Right ventricle myocardium (tissue), 1 donor: ENCODE results near the gene PLPPR1.

DNA sequence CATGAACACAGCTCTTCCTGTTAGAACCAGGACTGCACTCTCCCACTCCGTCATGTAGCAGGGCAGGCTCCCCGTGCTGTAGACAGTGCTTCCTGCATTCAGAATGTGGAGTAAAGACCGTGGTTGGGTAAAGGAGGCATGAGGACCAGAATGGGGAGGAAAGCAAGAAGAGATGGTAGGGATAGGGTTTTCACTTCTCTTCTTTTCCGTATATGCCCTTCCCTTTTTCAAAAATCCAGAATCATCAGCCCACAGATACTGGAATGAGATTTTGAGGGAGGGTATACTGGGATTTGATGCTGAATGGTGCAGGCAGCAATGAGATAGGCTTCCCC, 4.1 kb downstream of the SEC61B start:
- PRO-cap, 2 experiments: no peak in any of the 2 experiments

DNA sequence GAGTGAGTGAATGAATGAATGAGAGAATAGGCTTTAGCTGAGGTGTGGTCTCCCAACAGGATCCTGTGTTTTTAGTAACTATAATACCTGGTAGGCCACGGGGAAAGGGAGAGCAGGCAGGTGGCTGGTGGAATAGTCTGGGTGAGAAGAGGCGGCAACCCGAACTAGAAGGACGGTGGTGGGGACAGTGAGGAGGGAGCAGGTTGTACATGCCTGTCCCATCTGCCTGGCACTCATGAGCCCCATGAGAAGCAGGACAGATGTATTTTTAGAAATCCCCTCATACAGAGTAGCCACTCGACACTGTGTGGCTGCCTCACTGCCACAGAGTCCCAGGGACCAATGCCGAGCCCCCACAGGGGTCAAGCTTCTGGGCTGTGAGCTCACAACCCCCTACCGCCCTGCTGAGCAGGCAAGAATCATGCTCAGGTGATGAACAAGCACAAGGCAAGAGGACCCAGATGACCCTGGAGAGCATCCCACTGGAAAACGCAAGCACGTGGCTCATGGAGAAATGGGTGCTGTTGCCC, 136.6 kb downstream of the SEC61B start:
- PRO-cap, 2 experiments: no peak in any of the 2 experiments

- PRO-cap, 2 experiments: peak in 2 of 2 experiments; most common plus-strand start chr9:99819465 (in 2); most common minus-strand start chr9:99819569 (in 2)
These were observed 2.5 kb upstream of the NR4A3 start for GRCh38 chr9:99819009-99819800.

GRCh38 chr9:99823381-99823653, 1.6 kb downstream of the NR4A3 start:
- PRO-cap, 2 experiments: no peak in any of the 2 experiments

- PRO-cap, 2 experiments: no peak in any of the 2 experiments
These were observed 93.5 kb downstream of the STX17 start for GRCh38 chr9:99999897-100000471.

- PRO-cap, 2 experiments: no peak in any of the 2 experiments
These were observed 95.4 kb downstream of the STX17 start for GRCh38 chr9:100001767-100002412.

- PRO-cap, 2 experiments: no peak in any of the 2 experiments
These were observed 1.2 kb upstream of the MSANTD3 start for GRCh38 chr9:100425623-100426234.

GRCh38 chr9:100427700-100428328, 871 bp downstream of the MSANTD3 start:
- PRO-cap, 2 experiments: peak in 2 of 2 experiments; most common plus-strand start chr9:100427825 (in 1); most common minus-strand start chr9:100427746 (in 1)

DNA sequence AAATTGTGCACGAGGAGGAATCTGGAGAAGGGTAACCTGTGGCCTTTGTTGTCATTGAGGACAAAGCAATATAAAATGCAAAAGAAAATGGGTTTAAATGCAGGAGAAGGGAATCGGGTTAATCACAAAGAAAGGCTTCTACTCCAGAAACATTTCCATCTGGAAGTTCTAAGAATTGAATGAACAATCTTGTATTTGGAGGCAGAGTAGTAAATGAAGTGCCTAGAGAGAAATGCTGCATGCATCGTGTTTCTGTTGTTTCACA, 16.1 kb downstream of the CAVIN4 start:
- PRO-cap, 2 experiments: no peak in any of the 2 experiments

DNA sequence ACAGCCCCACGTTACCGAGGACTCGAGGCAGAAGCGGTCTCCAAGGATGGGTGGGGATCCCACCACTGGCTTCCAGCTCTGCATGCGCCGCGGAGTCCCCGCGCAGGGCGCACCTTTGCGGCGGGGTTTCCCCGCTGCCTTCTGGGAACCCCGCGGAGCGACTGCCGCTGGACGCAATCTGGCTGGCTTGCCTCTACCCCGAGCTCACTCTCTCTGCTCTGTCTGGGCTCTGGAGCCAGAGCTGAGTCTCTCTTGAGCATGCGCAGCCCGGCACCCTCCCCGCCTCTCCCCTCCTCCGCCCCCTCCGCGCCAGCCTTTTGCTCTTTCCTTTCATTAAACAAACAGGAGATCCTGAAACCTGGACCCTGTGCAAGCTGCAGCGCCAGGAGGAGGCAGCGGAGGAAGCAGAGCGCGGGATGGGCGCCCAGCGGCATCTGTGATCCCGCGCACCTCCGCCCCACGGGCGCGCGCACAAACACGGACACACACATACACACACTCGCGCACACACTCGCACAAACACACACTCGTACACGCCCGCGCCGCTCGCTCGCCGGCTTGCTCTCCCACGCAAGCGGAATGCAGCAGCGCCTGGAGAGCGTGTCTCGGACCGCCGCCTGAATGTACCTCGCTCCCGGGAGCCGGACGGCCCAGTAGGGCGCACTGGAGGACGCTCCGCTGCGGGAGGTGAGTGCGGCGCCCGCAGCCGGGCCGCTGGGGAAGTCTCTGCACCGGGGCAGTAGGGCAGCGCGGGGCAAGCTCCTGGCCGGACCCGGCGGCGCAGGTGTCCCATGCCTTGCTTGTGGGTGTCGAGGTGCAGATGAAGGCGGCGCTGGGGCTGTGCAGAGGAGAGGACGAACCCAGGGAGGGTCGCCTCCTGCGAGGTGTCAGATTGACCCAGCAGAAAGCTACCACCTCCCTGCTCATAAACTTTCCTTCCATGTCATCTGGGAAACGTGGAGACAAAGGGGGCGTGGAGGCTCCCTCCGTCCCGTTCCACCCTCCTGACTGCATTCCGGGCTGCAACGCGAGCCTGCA, at the start of gene PLPPR1:
Gene PLPPR1, plus strand, starts transcription at position 312 of the 1,038 bp plus-strand sequence.
- PRO-cap, 2 experiments: no peak in any of the 2 experiments

DNA sequence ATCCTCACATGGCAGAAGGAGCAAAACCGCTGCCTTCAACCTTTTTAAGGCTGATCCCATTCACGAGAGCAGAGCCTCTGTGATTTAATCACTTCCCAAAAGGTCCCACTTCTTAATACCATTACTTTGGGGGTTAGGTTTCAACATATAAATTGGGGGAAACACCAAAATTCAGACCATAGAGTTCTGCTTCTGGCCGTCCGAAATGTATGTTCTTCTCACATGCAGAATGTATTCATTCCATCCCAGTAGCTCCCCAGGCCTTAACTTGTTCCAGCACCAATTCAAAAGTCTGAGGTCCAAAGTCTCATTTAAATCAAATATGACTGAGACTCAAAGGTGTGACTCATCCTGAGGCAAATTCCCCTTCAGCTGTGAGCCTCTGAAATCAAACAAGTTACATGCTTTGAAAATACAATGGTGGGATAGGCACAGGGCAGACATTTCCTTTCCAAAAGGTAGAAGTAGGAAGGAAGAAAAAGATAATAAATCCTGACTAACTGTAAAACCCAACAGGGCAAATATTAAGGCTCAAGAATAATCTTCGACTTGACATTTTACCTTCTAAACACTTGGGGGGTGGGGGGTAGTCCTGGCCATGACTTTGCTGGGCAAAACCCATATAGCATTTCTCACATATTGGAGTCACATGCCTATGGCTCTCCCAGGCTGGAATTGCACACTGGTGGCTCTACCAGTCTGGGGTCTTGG, 30.4 kb downstream of the BAAT start:
- PRO-cap, 2 experiments: no peak in any of the 2 experiments

GRCh38 chr9:101443936-101444310, 8.3 kb upstream of the ALDOB start:
- PRO-cap, 2 experiments: no peak in any of the 2 experiments

DNA sequence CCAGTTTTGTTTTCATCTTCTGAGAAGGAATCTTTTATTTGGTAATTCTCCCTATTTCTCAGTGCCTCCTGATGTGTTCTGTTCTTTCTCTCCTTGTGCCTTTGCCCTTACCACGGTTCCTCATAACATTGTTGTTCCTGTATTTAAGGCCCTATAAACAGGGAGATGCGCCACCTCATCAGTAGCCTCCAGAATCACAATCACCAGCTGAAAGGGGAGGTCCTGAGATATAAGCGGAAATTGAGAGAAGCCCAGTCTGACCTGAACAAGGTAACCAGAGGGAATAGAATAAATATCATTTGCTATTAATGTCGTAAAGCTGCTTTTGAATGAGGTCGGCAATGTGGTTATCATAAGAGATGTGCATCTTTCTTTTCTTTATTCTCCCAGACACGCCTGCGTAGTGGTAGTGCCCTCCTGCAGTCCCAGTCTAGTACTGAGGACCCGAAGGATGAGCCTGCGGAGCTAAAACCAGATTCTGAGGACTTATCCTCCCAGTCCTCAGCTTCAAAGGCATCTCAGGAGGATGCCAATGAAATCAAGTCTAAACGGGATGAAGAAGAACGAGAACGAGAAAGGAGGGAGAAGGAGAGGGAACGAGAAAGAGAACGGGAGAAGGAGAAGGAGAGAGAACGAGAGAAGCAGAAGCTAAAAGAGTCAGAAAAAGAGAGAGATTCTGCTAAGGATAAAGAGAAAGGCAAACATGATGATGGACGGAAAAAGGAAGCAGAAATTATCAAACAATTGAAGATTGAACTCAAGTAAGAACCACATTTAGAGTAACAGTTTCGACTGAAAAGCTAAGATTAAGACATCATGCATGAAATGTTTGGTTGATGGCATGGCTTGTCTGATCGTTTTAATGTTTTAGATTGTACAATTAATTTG, 18.6 kb downstream of the RNF20 start:
- PRO-cap, 2 experiments: no peak in any of the 2 experiments

GRCh38 chr9:101594656-101594855, 213 bp downstream of the PPP3R2 start:
- PRO-cap, 2 experiments: no peak in any of the 2 experiments

DNA sequence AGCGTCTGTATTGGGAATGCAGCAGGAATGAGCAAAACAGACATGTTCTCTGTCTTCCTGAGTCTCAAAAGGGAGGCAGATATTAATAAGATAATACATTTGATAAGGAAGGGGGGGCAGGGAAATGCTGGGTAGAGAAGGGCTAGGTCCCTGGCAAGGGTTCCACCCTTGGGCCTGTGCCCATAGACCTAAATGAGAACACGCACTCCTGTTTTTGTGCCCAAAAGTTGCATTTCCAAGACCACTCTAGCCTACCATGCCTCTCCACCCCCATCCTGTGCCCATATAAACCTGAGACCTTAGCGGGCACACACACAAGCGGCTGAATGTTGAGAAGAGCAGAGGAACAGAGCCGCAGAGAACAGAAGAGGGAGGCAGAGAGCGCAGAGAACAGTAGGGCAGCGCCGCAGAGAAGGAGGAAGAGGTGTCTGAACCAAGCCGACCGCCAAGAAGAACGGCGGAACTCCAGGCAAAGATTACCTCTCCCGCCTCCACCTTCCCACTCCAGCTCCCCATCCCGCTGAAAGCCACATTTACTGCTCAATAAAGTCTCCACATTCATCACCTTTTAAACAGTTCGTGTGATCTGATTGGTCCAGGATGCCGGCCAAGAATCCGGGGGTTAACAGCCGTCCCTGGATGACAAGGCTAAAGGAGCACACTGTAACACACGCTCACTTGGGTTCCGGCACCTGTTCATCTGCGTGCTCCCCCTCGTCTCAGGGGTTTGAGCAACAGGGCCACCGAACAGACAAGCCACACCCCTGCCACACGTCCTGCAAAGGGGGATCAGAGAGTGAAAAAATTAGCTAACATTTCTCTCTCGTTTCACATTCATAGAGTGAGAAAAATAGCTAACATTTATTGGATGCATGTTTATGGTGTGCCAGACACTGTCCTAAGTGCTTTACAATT, 33.3 kb downstream of the GRIN3A start:
- PRO-cap, 2 experiments: no peak in any of the 2 experiments

GRCh38 chr9:104091599-104092116, 2.5 kb upstream of the SMC2 start:
- PRO-cap, 2 experiments: peak in 2 of 2 experiments; most common plus-strand start chr9:104091950 (in 2); most common minus-strand start chr9:104091817 (in 2)

DNA sequence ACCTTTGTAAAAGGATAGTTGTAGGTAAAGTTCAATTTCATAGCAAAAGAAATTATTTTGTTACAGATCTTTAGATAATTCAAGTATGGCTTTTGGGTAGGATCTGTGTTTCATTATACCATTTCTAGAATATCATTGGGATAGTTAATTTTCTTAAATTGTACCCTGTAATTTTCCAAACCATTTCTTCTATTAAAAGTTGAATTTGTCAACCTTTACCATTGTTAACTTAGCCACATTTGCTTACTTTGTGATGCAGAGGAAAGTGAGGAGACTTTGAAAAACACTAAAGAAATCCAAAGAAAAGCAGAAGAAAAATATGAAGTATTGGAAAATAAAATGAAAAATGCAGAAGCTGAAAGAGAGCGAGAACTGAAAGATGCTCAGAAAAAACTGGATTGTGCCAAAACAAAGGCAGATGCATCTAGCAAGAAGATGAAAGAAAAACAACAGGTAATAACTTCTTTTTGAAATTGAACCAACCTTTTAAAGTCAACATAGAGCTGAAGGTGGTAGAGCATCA, 30.6 kb downstream of the SMC2 start:
- PRO-cap, 2 experiments: no peak in any of the 2 experiments

GRCh38 chr9:104747045-104747326, 497 bp upstream of the NIPSNAP3A start:
- PRO-cap, 2 experiments: no peak in any of the 2 experiments

- PRO-cap, 2 experiments: no peak in any of the 2 experiments
These were observed 19.4 kb downstream of the NIPSNAP3B start for GRCh38 chr9:104783324-104783659.

- PRO-cap, 2 experiments: no peak in any of the 2 experiments
These were observed 38.5 kb downstream of the ABCA1 start for GRCh38 chr9:104889262-104890017.